Thoracic aorta (tissue), 1 donor: ENCODE measurements around a stretch of chr18.

GRCh38 chr18:6248571-6248987 is 166.1 kb downstream of the L3MBTL4 start:
- RAMPAGE, long total RNA, result no peak

GRCh38 chr18:6406164-6406685 is 8.5 kb downstream of the L3MBTL4 start:
- RAMPAGE, long total RNA, result no peak

DNA sequence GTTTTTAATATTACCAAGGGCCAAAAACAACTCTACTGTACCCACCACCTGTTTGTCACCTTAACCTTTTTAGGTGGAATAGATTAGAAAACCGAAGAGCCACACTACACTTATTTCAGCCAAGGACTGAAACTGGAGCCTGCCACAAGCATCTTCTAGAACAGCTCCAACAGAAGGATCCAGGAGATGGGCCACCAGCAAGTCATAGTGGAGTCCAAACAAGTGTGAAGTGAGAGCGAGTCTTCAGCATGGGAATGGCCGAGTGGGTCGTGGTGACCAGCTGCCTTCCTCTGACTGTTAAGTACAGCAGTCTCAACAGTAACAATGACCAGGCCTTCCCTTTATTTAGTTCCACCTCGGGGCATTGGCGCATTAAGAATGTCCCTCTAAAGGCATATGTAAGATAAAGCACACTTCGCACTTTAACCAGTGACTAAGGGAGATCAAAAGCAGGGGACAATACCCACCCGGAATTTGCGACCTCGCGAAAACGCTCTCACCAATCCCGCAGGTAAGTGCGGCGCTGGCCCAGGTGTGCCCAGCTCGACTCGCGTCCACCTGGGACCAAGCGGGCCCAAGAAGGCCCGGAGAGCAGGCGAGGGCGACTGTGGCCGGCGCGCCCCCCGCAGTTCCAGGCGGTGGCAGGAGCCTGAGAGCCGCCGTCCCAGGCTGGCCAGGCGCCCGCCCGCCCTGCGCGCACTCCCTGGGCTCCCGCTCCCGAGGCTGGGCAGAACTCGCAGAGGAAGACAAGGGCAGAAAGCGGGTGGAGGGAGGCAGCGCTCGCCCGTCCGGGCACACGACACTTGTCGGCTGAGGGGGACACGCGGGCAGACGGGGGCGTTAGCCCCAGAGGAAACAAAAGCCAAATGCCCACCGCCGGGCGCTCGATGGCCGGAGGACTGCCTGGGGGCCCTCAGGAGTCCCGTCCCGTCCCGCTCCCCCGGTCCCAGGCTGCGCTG is 939 bp downstream of the L3MBTL4 start:
- RAMPAGE, long total RNA, result no peak

GRCh38 chr18:6875465-6876123 is 146.1 kb downstream of the ARHGAP28 start:
- RAMPAGE, long total RNA, result no peak

GRCh38 chr18:6994769-6995402 is 122.7 kb downstream of the LAMA1 start:
- RAMPAGE, long total RNA, result no peak

DNA sequence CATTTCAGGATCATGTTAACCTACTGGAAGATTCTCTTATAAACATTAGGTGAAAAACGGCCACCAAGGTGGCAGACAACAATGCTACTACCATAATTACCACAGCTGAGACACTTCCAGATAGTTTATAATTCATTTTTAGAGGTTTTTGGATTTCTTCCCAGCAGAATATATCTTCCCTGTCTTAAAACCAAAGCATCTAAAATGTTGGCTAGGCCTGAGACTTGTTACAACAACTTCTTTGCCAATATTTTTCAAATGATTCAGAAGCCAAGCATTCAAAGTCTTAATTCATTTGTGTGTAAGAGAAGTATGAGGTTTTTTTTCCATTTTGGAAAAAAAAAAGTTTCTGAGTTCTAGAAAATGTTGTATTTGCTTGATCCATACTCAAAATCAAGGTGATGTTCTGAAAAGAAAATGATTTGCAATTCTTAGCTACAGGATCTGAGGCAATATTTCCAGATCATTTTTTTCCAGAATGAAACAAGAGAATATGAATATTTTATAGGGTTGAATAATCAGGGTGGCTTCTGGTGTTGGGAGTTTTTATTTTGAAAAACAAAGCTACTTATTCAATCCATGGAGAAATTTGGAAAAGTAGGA is 32.8 kb downstream of the LAMA1 start:
- RAMPAGE, long total RNA, result no peak

GRCh38 chr18:7127859-7128429 is 10.3 kb upstream of the LAMA1 start:
- RAMPAGE, long total RNA, result no peak

DNA sequence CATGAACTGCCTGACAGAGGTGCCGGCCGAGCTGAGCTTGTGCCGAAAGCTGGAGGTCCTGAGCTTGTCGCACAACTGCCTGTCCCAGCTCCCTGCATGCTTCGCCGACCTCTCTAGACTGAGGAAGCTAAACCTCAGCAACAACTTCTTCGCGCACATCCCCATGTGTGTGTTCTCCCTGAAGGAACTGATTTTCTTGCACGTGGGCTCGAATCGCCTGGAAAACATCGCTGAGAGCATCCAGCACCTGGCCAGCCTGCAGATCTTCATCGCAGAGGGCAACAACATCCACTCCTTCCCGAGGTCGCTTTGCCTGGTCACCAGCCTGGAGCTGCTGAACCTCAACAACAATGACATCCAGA is 605 bp downstream of the LRRC30 start:
- RAMPAGE, long total RNA, result no peak

GRCh38 chr18:7290191-7290569 is 59.3 kb downstream of the LRRC30 start:
- RAMPAGE, long total RNA, result no peak

- RAMPAGE, long total RNA, result no peak
Measured at GRCh38 chr18:7414328-7415030, 152.6 kb upstream of the PTPRM start.

- RAMPAGE, long total RNA, result no peak
Measured at GRCh38 chr18:7754626-7755579, 187.8 kb downstream of the PTPRM start.

DNA sequence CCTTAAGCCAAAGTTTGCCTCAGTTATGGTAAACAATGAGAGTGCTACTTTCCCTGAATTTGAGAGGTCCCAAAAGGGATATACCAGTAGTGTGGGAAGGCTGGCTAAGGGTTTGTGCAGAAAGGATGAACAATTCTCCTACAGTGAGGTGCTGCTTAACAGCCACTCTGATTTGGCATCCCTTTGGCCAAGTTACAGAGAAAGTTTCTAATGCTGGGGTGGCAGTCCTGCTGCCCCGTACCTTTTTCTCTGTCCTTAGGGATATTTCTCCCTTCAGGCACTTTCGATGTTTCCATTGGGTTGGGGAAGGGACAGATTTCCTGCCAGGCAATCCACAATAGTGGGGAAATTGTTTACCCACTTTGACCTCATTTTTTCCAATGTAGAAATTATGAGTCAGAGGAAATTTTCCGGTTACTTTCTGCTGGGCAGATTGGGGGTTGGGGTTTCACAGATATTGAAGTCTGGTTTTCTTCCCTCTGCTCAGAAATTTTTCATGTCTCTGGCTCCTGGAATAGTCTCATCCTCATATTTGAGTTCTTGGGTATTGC is 355.1 kb downstream of the PTPRM start:
- RAMPAGE, long total RNA, result no peak

DNA sequence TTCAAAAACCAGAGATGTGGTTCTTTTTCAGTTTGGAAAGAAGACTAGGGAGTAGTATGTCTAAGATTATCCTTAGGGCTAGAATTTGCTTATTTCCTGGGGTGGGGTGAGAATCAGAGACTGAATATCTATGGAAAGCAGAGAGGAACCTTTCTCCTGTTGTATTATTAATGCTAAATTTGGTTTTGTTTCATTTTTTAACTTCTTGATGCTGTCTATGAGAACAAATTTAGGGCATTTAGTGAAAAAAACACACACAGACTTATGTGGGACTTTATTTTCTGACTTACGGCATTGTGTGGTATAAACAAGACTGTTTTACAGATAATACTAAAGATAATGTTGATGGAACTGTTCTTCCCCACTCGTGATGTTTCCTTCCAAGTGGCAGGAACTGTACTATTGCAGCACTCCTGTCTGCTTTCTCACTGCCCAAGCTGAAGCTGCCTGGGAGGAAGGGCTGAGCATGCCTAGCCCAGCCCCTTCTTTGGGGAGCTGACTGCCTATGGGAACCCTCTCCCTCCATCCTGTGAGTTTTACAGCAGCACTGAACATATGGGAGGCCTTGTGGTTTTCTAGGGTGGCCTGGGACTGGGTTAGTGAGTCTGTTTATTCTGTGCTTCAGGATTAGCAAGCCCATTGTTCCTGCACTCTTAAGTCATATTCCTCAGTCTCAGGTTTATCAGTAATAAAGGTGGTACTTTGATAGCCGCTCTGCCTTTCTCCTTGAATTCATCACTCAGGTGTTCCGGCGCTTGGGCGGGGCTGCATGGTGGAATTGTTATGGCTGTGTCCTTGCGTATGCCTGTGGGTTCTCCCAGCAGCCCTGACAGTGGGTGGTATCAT is 379.6 kb downstream of the PTPRM start:
- RAMPAGE, long total RNA, result start-site peak on the plus strand centred at position 411 of the sequence, 953 bp wide, 15 reads

DNA sequence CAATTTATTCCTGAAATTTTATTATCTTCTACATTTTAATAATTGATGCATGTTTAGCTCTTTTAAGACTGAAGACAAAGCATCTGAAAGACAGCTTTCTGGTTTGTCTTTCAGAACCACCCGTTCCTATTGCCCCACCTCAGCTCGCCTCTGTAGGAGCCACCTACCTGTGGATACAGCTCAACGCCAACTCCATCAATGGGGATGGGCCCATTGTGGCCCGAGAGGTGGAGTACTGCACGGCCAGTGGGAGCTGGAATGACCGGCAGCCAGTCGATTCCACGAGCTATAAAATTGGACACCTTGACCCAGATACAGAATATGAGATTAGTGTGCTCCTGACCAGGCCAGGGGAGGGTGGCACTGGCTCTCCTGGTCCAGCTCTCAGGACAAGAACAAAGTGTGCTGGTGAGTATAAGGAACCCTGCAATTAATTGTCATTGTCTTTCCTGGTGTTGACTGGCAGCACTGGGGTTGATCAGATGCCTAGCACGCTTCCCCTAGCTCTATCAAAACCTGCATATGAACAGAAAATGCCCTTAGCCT is 388.0 kb downstream of the PTPRM start:
- RAMPAGE, long total RNA, result start-site peak on the plus strand centred at position 227 of the sequence, 229 bp wide, 69 reads

GRCh38 chr18:7976302-7976800 is 409.2 kb downstream of the PTPRM start:
- RAMPAGE, long total RNA, result no peak

- RAMPAGE, long total RNA, result no peak
Measured at GRCh38 chr18:8139813-8140505, 469.3 kb upstream of the RAB12 start.

GRCh38 chr18:8142963-8143162 is 466.4 kb upstream of the RAB12 start:
- RAMPAGE, long total RNA, result no peak

DNA sequence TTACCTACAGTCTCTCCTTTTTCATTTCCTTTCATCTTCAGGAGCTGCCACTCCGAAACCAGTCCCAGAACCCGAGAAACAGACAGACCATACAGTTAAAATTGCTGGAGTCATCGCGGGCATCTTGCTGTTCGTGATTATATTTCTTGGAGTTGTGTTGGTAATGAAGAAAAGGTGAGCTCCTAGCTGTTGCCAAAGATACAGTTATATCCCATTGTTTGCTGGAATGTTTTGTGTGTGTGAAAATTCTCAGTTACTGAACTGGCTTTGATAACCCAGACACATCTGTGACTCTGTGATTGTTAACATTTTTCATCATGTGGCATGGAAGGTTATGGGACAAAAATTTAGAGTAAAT is 465.7 kb upstream of the RAB12 start:
- RAMPAGE, long total RNA, result no peak

GRCh38 chr18:8610395-8610878 is 1.2 kb downstream of the RAB12 start:
- RAMPAGE, long total RNA, result no peak

DNA sequence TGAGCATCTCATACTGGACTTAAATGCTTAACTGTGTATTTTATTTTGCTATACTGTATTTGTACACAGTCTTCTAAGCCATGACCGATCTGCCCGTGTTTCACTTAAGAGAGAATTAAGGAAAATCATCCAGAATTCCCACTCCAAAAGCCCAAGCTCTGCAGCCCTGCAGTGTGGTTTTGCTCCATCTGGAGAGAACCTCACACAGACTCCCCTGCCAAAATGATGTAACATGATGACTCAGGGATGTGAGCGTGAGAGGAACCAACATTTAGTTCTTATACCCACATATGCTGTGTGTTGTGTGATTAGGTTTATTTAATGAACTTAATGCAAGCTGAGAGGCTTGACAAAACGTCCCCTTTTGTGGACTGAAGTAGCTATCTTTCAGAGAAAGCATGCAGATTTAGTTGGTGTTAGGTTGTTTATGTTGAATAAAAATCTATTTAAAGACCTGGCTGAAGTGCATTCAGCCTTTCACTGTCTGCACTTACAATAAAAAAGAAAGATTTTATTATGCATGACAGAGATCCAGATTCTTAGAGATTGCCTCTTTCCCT is 6.2 kb downstream of the RAB12 start:
- RAMPAGE, long total RNA, result no peak